ENCODE measurements around the gene ARL5B.

GRCh38 chr10:17388141-17388779 is 66.1 kb downstream of the ST8SIA6 start:
- PRO-cap = no peak
- RAMPAGE, long total RNA = no peak

- PRO-cap = no peak
- RAMPAGE, long total RNA = no peak
Observed at GRCh38 chr10:17472800-17473244, 18.4 kb upstream of the ST8SIA6 start.

GRCh38 chr10:17768807-17769483 is 16.9 kb downstream of the TMEM236 start:
- PRO-cap = no peak
- RAMPAGE, long total RNA = no peak

- PRO-cap = no peak
- RAMPAGE, long total RNA = no peak
Observed at GRCh38 chr10:18140518-18141317, 494 bp downstream of the CACNB2 start.

DNA sequence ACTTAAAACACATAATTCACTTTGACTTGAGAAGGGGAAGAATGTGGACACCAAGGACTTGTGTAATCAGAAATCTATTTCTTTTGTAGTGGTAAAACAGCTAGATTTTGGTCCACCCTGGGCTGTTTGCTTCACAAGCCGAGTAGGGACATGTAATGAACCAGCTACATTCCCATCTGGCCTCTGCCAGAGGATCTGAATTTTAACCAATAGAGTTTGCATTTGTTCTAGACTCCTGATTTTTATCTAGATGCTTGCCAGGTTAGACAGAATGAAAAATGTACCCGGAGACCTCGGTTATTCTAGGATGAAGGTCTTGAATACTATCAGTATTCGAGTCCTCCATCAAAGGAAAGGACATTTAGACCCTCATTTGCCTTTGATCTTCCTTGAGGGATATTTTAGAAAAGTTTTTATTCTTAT is 2.0 kb downstream of the CACNB2 start:
- PRO-cap = no peak
- RAMPAGE, long total RNA = no peak

GRCh38 chr10:18190243-18191173 is 50.3 kb downstream of the CACNB2 start:
- PRO-cap = no peak
- RAMPAGE, long total RNA = no peak

GRCh38 chr10:18199082-18199831 is 59.0 kb downstream of the CACNB2 start:
- PRO-cap = no peak
- RAMPAGE, long total RNA = no peak

DNA sequence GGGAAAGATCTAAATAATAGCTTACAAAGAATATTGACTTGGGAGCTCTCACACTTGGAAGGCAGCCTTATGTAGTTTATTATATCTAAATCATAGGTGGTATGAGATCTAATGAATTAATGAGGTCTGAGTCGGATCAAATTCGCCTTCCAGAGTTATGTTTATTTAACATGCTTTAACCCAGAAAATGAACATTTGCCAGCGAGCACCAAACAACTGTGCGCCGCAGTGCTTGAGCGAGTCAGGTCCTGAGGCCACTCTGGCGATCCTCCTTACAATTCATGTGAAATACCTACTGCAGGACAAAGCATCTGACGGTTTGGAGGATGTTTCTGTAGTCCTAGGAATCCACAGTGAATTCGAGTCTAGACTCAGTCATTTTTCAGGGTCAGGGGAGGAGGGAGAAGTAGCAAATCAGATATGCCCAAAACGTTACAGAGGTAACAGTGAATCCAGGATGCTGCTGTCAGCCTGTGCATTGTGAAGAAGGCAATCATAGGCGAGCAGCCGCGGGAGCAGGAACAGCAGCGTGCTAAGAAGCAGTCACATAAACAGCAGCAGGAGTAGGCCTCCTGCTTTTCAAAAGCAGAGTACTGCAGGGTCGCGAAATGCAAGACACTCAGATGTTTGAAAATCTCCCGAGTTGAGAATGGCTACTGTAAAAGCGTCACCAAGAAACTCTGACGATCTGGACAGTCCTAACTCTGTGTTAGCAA is 120.2 kb downstream of the CACNB2 start:
- PRO-cap = no peak
- RAMPAGE, long total RNA = no peak

- PRO-cap = no peak
- RAMPAGE, long total RNA = no peak
Observed at GRCh38 chr10:18306247-18307002, 166.2 kb downstream of the CACNB2 start.

DNA sequence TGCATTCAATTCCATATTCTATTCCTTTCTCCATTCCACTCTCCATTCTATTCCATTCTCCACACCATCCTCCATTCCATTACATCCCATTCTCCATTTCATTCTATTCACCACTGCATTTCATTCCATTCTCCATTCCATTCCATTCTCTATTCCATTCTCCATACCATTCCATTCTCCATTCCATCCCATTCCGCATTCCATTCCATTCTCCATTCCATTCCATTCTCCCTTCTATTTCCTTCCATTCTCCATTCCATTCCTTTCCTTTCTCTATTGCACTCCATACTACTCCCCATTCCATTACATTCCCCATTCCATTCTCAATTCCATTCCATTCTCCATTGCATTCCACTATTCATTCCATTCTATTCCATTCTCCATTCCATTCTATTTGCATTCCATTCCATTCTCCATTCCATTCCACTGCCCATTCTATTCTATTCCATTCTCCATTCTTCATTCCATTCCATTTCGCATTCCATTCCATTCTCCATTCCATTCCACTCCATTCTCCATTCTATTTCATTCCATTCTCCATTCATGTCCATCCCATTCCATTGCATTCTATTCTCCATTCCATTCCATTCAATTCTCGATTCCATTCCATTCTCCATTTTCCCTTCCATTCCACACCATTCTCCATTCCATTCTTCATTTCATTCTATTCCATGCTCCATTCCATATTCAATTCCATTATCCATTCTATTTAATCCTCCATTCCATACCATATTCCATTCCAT is 81.6 kb downstream of the NSUN6 start:
- PRO-cap = no peak
- RAMPAGE, long total RNA = no peak

DNA sequence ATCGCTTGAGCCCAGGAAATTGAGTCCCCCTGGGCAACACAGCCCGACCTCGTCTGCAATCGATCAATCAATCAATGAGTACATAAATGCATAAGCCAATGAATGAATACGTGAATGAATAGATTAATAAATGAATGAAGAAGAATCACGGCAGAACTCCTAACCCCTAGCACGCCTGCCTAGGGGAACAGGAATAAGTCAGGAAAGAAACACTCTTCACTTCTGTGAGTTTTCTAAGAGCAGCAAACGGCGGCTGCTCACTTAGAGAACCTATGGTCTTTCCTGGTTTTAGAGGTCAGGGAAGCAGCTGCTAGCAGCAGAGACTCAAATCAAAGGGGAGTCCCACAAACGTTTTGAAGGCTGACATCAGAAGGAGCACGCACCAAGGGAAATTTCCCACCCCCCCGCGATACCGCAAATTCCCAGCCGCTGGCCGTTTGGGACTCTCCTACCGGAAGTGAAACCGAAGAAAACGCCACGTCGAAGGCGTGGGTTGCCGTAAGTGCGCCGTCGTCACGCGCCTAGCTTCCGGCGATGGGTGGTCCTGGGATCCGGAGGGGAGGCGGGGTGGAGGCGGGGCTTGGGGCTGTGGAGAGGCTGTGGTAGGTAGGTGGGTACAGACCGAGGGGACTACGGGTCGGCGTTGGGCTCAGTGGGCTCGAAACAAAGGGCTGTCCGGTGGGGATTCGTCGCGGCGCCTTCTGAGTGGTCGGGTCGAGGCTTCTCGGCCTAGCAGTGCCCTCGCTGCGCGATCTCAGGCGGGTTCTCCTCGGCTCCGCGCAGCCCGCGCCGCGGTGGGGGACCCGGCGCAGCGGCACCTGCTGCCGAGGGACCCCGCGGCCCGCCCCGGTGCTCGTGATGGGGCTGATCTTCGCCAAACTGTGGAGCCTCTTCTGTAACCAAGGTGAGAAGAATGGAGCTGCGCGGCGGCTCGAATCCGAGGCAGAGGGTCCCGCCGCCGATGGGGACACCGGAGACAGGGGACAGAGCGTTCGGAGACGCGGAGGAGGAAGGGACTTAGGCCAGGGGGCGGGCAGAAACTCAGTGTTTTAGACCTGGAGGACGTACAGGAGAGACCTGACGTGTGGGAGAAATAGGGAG is at the start of gene ARL5B:
Gene ARL5B (plus strand): TSS at position 652 of the 1,101 bp plus-strand sequence.
- PRO-cap = bidirectional peak, plus-strand start at position 619 of the sequence, minus-strand start at position 459 of the sequence; bidirectional peak, plus-strand start at position 1,044 of the sequence, minus-strand start at position 1,021 of the sequence
- RAMPAGE, long total RNA = no peak

GRCh38 chr10:19046665-19046994 is 2.0 kb upstream of the MALRD1 start:
- PRO-cap = no peak
- RAMPAGE, long total RNA = no peak

DNA sequence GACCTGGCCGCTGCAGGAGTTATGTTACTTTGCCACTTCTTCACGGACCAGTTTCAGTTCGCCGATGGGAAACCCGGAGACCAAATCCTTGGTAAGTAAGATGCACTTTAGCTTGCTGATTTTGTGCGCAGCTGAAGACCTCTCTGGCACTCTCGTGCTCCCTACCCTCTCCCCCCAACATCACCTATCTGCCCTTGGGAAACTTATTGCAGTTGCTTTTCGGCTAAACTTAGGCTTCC is 788 bp downstream of the PLXDC2 start:
- PRO-cap = no peak
- RAMPAGE, long total RNA = no peak

DNA sequence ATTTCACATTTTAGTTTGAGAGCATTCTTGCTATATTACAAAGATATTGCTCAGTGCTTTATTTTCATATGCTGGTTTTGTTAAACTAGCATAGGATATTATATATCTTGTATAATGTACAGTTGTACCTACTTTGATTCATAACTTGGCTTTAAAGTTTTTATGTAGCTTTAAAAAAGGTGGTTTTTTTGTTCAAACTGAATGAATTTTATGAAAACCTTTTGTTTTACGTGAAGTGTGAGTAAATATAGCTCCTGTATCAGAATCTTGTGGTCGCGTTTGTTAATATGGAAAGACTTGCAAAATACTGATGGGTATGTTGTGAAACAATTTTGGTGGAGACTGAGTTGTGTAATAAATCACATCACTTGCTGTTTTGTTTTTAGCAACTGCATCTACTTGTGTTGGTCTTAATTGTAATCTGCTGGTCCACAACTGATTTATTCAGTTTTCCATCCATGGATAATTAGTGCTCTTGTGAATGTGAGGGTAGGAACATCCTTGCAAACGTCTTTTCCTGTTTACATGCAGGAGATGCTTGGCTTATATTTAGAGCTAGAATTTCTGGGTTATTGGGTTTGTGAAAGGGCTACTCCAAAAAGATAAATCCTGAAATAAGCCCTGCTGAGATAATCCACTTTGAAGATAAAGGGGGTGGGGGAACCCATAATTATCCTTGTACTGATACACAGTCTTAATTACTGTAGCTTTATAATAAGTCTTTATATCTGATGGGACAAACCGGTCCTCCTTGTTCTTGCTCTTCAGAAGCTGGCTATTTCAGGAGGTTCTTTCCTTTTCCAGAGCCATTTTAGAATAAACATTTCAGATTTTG is 10.6 kb downstream of the PLXDC2 start:
- PRO-cap = no peak
- RAMPAGE, long total RNA = no peak

DNA sequence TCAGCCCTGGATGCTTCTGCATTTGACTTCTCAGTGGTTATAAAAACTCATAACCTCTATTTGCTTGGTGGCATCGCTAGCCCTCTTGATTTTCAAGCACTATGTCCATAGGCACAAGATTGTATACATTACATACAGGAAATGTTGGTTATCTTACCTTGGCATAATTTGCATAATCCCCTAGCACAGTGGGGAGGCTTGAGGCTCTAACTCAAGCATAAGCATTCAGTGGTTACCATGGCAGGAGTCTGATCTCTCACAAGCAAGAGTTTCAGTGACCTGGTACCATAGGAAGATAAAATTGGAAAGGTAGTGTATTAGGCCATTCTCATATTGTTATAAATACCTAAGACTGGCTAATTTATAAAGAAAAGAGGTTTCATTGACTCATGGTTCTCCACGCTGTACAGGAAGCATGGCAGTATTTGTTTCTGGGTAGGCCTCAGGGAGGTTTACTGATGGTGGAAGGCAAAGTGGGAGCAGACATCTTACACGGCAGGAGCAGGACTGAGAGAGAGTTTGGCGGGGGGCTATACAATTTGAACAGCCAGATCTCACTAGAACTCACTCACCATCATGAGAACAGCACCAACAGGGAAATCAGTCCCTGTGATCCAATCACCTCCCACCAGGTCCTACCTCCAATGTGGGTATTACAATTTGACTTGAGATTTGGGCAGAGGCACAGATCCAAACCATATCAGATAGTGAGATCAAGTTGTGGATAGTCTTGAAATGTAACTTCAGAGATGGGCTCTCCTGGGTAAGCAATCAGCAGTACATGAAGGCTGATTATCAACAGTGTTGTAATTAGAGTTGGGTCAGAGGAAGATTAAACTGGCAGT is 122.0 kb downstream of the PLXDC2 start:
- PRO-cap = no peak
- RAMPAGE, long total RNA = no peak

DNA sequence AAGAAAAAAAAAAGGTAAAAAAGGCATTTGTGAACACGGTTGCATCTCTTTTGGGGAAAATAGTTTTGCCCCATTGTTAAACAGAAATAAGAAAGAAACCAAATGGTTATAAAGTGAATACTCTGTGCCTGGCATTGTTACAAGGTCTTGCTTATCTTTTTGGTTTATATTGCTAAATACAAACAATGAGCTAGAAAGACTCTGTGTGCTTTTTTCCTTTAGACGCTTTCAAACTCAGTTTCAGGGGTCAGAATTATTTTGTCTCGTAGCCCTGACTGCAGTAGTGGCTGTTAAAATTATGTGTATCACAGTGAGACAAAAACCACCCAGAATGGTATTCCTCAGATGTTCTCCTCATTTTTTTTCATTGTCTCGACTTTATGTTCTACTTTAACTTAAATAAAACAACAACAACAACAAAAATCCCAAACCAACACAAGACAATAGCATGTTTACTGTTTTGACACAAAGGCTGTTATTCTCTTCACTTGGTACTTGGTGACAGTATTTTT is 190.0 kb downstream of the PLXDC2 start:
- PRO-cap = no peak
- RAMPAGE, long total RNA = no peak

- PRO-cap = no peak
- RAMPAGE, long total RNA = no peak
Observed at GRCh38 chr10:20160994-20161804, 345.0 kb downstream of the PLXDC2 start.

DNA sequence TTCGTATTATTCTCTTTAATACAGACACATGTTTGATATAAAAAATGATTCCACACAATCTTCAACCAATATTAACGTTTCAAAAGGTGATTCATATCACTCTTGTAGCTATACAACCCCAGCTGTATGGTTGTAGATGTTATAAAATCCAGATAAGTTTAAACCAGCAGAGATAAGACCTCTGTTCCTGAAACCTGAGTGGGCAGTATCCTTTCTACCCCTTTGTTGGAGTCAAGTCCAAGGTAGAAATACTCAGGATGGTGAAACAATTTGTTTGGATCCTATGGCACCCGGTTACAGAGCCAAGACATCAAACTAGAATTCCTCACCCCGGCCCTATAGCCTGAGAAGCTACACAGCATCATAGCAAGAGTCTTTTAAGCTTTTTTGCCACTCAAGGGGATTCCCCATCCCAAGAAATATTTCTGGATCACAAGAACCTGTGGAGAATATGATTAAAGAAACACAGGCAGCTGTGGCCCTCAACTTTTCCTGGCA is 437.6 kb downstream of the PLXDC2 start:
- PRO-cap = no peak
- RAMPAGE, long total RNA = no peak

DNA sequence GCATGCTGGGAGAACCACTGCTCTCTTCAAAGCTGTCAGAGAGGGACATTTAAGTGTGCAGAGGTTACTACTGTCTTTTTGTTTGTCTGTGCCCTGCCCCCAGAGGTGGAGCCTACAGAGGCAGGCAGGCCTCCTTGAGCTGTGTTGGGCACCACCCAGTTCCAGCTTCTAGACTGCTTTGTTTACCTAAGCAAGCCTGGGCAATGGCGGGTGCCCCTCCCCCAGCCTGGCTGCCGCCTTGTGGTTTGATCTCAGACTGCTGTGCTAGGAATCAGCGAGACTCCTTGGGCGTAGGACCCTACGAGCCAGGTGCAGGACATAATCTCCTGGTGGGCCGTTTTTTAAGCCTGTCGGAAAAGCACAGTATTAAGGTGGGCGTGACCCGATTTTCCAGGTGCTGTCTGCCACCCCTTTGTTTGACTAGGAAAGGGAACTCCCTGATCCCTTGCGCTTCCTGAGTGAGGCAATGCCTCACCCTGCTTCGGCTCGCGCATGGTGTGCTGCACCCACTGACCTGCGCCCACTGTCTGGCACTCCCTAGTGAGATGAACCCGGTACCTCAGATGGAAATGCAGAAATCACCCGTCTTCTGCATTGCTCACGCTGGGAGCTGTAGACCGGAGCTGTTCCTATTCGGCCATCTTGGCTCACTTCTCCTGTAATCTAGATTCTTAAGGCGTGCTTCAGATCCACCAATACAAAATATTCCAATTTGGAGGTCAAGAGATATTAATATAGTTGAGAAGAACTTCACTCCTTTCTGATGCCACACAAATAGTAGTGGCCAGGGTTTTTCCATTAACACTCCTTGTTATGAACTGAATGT is 365.7 kb downstream of the NEBL start:
- PRO-cap = no peak
- RAMPAGE, long total RNA = no peak

DNA sequence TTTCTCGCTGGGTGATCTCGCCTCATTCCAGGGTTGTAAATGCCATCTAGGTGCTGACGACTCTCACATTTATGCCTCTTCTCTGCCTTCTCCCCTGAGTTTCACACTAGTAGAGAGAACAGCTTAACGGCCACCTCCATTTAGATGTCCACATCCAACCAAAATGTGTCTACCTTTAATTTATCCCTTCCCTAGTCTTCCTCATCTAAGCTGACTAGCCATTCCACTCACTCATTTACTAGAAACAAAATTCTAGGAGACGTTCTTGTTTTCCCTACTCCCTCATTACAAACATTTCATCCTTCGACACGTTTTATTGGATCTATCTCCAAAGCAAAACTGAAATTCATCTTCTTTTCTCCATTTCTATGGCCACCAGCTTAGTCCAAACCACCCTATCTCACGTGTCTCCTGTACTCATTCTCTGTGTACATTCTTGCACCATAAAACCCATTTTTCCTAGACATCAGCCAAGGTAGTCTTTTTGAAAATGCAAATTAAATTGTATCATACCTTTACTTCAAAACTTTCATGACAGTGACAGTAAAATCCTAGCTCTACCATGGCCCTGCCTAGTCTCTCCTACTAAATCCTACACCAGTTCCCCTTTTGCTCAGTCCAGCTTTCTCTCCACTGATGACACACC is 33.0 kb upstream of the NEBL start:
- PRO-cap = no peak
- RAMPAGE, long total RNA = no peak

Data from OCI-LY7 (cell line).